Aortic smooth muscle cell (primary cell): ENCODE measurements around a stretch of chr5.

- RRBS: no CpG with 5 or more reads among the region's 7 CpGs
Observed at GRCh38 chr5:43388203-43388845, 23.9 kb downstream of the CCL28 start.

DNA sequence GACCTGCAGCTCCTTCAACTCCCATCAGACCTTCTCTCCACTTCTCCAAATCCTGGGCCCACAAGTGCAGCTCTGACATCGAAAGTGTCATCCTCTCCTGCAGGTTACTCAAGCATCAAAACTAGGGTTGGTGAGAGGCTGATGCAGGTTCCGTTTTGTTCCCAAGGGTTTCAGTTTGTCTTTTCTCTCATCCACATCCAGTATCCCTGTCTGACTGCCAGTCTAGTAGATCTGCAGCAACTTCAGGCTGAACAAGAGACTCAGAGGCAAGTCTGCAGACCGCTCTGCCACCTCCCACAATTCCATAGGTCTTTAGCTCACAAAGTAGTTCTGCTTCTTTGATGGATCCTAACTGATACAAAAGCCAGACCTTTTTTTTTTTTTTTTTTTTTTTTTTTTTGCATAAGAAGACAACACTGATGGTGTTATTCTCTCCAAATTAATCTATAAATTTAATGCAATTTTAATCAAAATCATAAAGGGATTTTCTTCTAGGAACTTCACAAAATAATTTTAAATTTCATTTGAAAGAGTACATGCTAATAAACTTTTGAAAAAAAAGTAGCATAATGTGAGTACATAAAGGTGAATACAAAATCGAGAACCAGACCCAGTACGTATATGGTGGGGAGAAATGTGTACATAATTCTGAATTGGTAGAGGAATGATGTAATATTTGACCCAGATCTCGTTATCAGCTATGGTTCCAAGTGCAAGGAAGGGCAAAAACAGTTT lies 7.4 kb downstream of the TMEM267 start:
- RRBS: no CpG with 5 or more reads among the region's 6 CpGs

DNA sequence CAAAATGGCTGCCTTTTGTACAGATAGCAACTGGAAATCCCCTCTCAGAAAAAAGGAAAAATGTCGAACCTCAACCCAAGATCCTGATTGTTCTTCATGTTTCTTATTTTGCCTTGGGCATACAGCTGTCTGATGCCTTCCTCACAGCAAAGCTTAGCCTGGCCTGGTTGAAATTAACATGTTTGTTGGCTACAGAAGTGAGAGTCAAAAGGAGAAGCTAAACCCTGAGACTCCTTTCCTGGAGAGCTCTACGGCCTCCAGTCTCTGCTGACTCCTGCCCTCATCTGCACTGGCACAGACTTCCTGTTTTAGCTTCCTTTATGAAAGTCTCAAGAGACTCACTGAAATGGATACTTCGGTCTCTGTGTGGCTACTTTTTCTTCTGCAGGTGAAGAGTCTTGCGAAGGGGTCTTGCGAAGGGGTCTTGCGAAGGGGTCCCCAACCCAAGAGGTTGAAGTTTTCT lies 186.7 kb downstream of the PARP8 start:
- RRBS: no CpG with 5 or more reads among the region's 6 CpGs

GRCh38 chr5:50963435-50964236 lies 297.2 kb downstream of the PARP8 start:
- RRBS: no CpG with 5 or more reads among the region's 39 CpGs

- RRBS: 0% methylated on average over 4 of the region's 13 CpGs
Observed at GRCh38 chr5:52801270-52801870, 13.7 kb downstream of the ITGA1 start.

GRCh38 chr5:52822399-52822984 lies 34.8 kb downstream of the ITGA1 start:
- RRBS: no CpG with 5 or more reads among the region's 7 CpGs

DNA sequence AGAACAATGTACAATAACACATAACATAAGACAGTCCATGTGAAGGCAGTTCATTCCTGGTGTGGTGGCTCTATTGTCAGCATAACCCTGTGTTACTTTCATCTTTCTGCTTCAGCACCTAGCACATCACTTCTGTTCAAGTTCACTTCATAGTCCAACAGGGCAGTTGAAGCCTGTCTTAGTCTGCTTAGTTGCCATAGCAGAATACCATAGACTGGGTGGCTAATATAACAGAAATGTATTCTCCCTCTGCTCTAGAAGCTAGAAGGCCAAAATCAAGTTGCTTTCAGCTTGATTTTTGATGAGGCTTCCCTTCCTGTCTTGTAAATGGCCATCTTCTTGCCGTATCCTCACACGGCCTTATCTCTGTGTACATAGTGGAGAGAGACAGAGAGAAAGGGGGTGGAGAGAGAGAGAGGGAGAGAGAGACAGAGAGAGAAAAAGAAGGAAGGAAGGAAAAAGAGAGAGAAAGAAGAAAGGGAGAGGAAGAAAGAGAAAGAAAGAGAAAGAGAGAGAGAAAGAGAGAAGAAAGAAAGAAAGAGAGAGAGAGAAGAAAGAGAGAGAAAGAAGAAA lies 46.4 kb downstream of the ITGA1 start:
- RRBS: no CpG with 5 or more reads among the region's 2 CpGs

DNA sequence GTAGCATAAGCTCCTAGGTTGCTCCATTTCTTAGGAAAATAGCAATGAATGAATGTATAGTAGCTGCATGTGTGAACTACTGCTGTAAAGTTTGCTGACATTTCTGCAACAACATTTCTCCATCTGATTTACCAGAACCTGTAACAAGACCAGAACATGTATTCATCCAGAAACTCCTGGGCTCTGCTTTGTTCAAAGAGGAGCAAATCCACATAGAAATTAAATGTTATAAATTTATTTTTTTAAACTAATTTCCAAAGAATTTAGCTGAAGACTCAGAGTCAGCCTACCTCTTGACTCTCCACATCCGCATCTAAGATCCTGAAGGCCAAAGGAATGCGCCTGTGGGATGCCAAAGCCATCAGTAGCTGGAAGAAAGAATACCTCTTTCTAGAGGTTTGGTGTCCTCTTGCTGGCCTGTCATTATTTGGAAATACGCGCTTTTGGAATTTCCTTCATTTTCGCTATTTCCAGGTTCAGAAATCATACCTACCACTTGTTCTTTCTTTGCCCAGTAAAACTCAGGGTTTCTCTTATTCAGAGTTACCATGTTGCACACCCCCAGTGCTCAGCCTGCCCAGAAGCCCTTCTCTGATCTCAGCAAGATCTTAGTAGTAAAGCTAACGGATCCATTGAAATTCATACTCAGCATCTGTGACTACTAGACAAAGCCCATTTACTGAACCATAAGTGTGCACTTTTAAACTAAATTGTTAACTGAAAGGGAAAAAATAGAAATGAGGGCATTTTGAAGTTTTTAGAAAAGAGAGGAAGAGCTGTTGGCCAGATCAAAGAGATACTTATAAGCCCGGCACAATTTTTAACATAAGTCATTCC lies 35.2 kb upstream of the ITGA2 start:
- RRBS: no CpG with 5 or more reads among the region's 7 CpGs

- RRBS: no CpG with 5 or more reads among the region's 26 CpGs
Observed at GRCh38 chr5:53478417-53479037, 1.9 kb upstream of the FST start.

GRCh38 chr5:53984028-53984811 lies 326.2 kb downstream of the ARL15 start:
- RRBS: no CpG with 5 or more reads among the region's 3 CpGs

- RRBS: no CpG with 5 or more reads among the region's 10 CpGs
Observed at GRCh38 chr5:53985355-53986187, 324.8 kb downstream of the ARL15 start.

GRCh38 chr5:54017447-54018030 lies 292.8 kb downstream of the ARL15 start:
- RRBS: no CpG with 5 or more reads among the region's 4 CpGs

DNA sequence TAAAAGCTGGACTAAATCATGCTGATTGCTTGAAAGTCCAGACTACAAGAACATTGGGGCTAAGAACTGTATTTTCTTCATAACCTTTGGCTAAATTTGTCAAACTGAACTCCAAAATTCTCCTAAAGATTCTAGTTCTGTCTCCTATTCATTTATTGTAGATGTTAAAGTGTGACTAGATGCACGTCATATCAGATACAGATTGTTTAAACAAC lies 265.2 kb downstream of the ARL15 start:
- RRBS: no CpG with 5 or more reads among the region's 1 CpG

GRCh38 chr5:54046419-54047028 lies 263.8 kb downstream of the ARL15 start:
- RRBS: no CpG with 5 or more reads among the region's 6 CpGs

- RRBS: no CpG with 5 or more reads among the region's 6 CpGs
Observed at GRCh38 chr5:54094830-54095704, 215.3 kb downstream of the ARL15 start.

GRCh38 chr5:54220566-54220963 lies 89.8 kb downstream of the ARL15 start:
- RRBS: no CpG with 5 or more reads among the region's 7 CpGs

DNA sequence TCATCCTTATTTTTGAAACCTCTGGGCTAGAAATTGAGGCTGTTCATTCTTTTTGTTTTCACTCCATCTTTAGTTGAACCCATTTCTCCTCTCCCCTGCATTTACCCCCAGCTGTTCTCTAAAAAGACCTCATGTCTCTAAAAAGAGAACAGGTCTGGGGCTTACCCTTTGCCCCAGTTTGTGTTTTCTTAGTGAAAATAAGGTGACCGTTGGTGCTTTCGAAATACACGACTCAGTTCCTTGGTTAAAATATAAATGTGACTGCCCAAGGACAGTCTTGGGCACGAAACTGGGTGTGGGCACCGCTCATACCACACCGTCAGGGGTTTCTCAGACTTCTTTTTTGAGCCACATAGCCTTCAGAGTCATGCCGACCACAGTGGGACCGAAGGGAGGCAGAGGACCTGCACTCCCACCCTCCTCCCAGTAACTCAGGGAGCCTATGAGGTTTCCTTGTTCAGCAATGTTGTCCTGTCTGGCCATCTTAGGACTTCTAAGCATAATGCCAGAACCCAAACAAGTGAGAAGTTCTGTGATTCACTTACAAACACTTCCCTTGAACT lies 6.5 kb downstream of the SNX18 start:
- RRBS: no CpG with 5 or more reads among the region's 8 CpGs

- RRBS: no CpG with 5 or more reads among the region's 5 CpGs
Observed at GRCh38 chr5:54543991-54544729, 26.6 kb downstream of the SNX18 start.